OCI-LY7 (cell line): ENCODE results near the genes SMIM32, TRPC7 and DNAJC18.

- PRO-cap, result no peak
- RAMPAGE, long total RNA, result no peak
These were observed 1.0 kb downstream of the SMIM32 start for GRCh38 chr5:136191392-136192858.

GRCh38 chr5:136192859-136193455 lies at the start of gene SMIM32:
Gene SMIM32 (minus strand): TSS chr5:136193162.
- PRO-cap, result no peak
- RAMPAGE, long total RNA, result no peak

- PRO-cap, result no peak
- RAMPAGE, long total RNA, result no peak
These were observed at the start of gene TRPC7 for GRCh38 chr5:136365420-136365619. Gene TRPC7 (minus strand): TSS chr5:136365545.

DNA sequence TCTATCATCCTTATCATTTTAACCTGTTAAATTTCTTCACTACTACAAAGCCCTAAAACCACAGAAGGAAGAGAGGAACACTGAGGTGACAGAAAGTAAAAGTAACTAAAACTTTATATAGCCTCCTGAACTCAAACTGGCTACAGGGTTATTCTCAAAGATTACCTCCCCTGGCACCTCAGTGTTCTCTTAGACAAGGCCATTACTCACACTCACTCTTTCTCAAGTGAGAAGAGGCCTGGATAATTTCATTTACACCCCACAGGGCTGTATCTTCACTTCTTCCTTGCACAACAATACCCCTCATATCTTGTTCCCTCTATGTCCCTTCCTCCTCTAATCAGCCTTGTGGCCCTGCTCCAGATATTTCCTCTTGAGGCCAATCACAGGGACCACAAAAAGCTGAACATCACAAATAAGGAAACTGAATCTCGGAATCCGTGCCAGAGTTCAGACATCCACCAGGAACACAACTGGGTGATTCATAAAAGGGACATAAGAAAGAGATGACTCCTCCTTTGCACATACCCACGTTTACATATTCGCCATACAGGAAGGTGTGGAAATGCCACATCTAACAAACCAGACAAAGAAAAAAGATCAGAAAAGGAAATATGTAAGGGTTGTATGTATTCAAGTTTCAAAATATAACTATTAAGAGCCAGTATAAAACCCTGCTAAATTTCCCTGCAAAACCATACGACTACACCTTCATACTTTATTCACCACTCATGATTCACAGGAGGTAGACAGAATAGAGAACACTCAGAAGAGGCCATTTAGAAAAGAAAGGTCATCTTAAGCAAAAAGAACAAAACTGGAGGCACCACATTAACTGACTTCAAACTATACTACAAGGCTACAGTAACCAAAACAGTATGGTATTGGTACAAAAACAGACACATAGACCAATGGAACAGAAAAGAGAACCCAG lies 1.7 kb upstream of the KLHL3 start:
- PRO-cap, result no peak
- RAMPAGE, long total RNA, result no peak

DNA sequence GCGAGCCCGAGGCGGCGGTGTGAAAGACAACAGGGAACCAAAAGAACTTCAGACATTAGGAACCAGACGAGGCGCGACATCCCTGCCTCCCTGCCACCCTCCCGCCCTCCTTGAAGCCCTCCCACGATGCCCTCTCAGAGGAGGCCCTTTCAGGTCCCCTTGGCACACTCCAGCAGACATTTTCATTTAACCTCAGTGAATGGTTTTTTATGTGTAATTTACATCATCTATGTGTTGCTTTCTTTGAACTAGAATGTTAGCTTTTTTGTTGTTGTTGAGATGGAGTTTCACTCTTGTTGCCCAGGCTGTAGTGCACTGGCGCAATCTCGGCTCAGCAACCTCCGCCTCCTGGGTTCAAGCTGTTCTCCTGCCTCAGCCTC lies 1.0 kb upstream of the HNRNPA0 start:
- PRO-cap, result no peak
- RAMPAGE, long total RNA, result no peak

DNA sequence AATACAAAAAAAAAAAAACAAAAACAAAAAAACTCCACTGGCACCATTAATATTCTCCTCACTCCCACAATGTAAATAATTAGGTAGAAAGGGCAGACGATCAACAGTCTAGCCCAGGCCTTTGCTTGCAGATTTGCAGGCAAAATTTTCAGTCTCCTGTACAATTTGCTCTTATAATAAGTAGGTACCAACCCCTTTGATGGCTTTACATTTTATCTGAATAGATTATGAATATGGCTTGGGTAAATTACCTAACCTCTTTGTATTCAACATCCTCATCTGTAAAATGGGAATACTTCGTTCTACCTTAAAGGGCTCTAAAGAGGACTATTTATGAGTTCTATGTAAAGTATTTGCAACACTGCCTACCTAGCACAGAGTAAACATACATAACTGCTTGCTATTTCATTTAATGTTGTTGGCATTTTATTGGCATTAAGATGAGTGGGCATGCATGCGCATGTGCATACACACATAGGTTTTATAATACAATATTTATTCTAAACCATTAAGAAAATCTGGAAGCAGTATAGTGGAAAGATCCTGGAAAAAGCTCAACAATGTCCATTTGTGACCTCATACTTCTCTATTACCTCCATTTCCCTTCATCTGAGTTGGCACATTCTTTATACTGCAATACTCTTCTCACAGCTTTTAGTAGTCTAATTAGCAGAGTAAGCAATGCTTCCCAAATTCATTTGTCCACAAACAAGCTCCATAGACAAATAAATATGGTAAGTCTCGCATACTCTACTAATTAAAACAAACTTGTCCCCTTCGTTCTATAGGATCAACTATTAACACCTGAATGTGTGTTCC lies 57.3 kb downstream of the PKD2L2 start:
- PRO-cap, result no peak
- RAMPAGE, long total RNA, result no peak

- PRO-cap, result bidirectional peak, plus-strand start at chr5:138353526, minus-strand start at chr5:138353504
- RAMPAGE, long total RNA, result no peak
These were observed 983 bp downstream of the KDM3B start for GRCh38 chr5:138353375-138353961.

GRCh38 chr5:138436176-138437120 lies 2.4 kb upstream of the REEP2 start:
- PRO-cap, result no peak
- RAMPAGE, long total RNA, result no peak

DNA sequence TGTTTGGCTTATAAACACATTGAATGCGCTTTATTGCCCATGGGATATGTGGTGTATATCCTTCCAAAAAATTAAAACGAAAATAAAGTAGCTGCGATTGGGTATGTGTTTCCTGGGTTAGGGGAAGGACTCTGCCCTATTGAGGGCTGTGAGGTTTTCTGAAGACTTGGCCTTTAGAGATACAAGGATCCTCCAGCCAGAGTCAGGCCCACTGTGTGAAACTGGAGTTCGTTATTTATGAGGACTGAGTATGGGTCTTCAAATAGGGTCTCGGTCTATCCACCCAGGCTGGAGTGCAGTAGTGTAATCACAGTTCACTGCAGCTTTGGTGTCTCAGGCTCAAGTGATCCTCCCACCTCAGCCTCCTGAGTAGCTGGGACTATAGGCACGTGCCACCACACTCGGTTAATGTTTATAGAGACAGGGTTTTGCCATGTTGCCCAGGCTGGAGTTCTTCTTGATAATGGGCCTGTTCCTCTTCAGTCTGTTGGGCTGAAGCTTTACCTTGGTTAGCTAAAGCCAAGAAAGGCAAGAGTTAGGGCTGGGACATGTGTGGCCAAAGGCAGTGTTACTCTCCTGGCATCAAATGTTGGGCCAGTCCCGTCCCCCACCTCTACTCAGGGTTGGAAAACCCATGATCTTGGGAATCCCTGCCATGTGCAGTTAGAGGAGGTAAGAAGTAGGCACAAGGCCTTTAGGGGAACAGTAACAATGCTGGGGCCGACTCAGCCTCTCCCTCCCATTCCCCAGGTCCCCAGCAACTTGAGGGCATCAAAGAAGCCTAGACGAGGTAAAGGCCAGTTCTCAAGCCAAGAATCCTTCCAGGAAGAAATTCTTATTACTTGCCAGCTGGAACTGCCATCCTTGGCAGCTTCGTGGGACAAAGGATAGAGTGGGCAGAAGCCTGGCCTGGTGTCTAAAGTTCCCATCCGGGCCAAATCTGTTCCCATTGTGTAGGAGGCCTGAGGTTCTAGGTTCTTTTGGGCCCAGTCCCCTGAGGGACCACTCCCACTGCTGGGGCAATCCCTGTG lies 4.2 kb downstream of the EGR1 start:
- PRO-cap, result no peak
- RAMPAGE, long total RNA, result no peak

- PRO-cap, result no peak
- RAMPAGE, long total RNA, result no peak
These were observed 34.0 kb downstream of the ETF1 start for GRCh38 chr5:138509026-138509397.

DNA sequence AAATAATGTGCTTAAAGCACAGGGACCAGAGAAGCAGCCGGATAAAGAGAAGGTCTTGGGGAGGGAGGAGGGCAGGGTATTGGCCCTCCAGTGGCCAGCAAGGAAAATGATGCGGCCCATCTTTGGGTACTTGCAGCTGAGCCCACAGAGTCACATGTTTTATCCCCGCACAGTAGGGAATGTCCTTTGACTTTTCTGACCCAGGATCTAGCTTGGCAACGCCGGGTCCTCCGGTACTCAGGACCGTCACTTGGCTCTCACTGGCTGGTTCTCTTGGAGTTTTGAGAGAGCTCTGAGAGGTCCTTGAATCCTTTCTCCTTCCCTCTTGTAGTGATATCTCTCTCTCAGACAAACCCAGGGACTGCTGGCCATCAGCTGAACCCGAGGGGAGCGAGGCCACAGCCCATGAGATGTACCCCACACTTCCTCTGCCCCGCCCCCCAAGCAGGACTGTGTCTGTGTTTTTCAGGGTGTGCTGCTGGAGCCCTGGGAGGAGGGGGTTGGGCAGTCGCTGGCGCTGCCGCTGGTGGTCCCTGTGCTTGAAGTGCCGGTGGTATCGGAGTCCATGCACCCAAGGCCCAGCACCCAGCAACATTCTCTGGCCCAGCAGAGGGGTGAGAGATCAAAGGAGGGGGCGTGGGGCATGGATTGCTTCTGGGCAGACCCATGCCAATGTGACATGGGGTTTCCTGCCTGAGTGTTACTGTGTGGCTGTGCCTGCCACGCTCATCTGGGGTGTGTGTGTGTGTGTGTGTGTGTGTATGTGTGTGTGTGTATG lies 35.5 kb upstream of the HSPA9 start:
- PRO-cap, result no peak
- RAMPAGE, long total RNA, result no peak

DNA sequence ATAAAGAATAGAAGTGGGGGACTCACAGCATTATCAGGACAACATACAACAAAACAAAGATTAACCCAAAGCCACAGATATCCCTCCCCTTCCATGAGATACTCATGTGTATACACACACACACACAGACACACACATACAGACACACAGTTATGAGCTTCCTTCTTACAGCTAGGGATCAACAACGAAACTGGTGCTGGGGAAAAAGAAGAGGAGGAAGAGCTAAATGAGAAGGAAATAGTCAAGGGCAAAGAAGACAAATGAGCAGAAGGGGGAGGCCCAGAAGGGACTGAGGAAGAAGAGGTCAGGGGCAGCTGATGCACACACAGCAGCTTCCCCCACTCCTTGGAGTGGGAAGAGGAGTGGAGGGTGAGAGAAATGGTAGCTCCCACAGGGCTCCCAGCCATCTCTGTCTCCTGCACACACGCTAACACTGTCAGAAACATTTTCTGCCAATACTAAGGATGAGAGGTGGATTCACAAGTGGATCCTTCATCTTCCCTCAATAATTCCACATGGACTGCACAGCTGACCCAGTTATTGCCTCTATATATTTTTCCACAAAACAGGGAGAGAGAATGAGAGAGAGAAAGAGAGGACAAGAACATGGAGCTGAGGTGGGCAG lies 66.1 kb downstream of the SIL1 start:
- PRO-cap, result no peak
- RAMPAGE, long total RNA, result no peak

DNA sequence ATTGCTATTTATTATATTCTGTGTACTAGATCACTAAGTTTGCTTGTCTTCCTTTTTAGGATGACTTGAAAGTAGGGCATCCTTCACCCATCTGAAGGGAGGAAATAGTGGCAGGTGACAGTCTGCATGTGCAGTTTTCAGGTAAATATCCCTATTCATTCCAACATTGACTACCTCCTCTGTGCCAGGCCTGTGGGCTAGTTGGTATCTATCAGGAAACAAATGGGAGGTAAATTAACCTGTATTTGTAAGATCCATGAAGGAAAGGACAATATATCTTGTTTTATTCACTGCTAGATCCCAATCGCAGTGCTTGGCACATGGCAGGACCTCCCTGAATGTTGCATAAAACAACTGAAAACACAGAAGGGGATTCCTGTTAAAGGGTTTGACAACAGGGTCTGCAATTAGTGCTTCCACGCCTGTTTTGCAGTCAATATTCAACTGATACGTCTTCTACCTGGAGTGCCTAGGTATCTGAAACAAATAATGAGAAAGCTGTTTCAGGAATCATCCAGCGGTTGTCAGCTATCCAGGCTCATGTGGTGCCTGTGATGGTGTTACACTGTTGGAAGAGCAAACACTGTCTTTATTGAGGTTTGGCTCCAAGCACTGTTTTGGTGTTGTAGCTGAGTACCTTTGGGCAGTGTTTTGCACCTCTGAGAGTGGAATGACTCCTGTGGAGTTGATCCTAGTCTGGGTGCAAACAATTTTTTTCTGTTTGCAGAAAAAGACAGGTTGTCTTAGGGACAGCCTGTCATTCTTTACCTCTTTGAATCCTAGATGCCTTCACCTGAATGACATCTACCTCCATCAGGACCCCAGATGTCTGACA lies 15.1 kb upstream of the MATR3 start:
- PRO-cap, result no peak
- RAMPAGE, long total RNA, result no peak

DNA sequence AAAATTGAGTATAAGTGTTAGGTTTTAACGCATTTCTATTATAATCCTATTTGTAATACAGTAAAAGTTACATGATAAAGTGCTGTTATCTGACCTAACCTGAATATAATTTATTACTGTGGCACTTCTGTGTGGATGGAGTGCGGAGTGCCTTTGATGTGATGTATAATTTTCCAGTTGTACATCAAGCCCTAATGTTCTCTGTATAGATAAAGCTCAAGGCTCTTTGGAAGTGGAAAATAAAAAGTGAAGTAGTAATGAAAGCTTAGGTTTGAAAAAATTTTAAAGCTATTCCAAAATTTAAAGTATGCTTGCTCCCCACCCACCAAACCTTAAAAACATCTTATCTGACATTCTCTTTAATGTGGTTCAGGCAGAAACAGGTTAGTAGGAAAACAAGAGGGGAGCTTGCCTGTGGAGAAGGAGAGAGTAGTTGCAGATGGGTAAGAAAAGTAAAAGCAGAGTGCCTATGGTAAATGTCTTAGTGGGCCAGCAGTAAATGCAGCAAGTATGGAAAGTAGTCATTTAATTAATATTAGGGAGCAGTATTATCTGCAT lies 4.1 kb downstream of the MATR3 start:
- PRO-cap, result no peak
- RAMPAGE, long total RNA, result no peak

DNA sequence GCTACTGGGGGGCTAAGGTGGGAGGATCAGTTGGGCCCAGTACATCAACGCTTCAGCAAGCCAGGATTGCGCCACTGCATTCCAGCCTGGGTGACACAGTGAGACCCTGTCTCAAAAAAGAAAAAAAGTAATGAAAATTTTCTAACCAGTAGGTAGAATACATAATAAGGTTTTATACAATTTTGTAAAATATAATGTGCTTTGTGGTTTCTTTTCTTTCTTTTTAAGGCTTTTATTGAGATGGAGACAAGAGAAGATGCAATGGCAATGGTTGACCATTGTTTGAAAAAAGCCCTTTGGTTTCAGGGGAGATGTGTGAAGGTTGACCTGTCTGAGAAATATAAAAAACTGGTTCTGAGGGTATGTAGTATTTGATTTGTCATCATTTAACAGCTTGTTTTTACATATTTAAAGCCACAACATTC lies 20.0 kb upstream of the PAIP2 start:
- PRO-cap, result no peak
- RAMPAGE, long total RNA, result no peak

DNA sequence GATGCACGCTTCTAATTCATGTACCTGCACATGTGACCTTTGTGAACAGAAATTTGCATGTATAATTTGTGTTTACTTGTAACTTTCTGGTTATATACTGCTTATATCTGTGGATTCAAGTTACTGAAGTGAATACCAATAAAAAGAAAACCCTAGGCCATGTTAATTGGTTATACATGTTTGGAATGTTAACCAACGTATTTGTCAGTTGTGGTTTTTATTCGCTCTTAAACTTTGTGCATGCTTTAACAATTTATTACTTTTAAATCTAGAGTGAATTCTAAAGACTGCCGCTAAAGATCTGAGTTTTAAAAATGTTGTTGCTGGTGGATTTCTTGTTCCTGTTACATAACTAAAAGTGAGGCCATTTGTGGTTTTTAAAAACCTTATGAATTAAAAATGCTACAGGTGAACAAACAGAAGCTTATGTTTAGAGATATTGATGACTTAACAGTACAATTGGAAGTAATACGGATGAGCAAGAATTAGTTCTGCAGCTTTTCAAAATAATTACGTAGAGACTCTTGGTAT lies 11.3 kb upstream of the PAIP2 start:
- PRO-cap, result no peak
- RAMPAGE, long total RNA, result no peak

GRCh38 chr5:139332348-139332776 lies 9.3 kb upstream of the PAIP2 start:
- PRO-cap, result no peak
- RAMPAGE, long total RNA, result no peak

DNA sequence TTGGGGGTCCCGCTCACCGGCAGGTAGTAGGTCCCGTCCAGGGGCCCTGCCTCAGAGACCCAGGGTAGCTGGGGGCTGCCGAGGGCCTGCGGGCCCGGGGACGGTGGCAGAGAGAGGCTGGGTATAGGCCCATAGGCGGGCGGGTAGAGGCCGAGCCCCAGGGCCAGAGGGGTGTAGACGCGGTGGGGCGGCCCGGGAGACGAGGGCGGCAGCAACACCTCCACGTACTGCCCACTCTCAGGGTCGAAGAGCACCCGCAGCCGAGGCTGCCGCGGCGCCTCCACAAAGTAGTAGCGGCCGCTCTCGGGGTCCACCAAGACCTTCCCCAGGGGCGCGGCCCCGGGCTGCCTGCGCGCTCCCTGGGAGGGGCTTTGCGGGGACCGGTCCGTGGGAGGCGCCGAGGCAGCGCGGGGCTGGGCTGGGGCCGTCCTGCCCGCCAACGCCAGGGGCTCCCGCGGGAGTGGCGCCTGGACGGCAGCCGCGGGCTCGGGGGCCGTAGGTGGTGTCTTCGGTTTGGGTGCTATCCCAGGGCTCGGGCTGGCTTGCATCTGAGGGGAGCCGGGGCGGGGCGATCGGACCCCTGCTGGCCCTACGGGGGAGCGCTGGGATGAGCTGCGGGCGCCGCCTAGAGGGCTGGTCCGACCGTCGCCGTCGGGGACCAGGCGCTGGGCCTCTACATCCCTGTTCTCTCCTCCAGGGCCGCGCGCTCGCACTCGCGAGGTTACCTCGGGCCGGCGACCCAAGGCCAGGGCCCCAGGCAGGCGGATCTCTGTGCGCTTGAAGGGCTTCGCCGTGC lies 2.6 kb downstream of the PROB1 start:
- PRO-cap, result bidirectional peak, plus-strand start at position 174 of the sequence, minus-strand start outside the sequence; bidirectional peak, plus-strand start at position 712 of the sequence, minus-strand start at position 289 of the sequence
- RAMPAGE, long total RNA, result no peak

DNA sequence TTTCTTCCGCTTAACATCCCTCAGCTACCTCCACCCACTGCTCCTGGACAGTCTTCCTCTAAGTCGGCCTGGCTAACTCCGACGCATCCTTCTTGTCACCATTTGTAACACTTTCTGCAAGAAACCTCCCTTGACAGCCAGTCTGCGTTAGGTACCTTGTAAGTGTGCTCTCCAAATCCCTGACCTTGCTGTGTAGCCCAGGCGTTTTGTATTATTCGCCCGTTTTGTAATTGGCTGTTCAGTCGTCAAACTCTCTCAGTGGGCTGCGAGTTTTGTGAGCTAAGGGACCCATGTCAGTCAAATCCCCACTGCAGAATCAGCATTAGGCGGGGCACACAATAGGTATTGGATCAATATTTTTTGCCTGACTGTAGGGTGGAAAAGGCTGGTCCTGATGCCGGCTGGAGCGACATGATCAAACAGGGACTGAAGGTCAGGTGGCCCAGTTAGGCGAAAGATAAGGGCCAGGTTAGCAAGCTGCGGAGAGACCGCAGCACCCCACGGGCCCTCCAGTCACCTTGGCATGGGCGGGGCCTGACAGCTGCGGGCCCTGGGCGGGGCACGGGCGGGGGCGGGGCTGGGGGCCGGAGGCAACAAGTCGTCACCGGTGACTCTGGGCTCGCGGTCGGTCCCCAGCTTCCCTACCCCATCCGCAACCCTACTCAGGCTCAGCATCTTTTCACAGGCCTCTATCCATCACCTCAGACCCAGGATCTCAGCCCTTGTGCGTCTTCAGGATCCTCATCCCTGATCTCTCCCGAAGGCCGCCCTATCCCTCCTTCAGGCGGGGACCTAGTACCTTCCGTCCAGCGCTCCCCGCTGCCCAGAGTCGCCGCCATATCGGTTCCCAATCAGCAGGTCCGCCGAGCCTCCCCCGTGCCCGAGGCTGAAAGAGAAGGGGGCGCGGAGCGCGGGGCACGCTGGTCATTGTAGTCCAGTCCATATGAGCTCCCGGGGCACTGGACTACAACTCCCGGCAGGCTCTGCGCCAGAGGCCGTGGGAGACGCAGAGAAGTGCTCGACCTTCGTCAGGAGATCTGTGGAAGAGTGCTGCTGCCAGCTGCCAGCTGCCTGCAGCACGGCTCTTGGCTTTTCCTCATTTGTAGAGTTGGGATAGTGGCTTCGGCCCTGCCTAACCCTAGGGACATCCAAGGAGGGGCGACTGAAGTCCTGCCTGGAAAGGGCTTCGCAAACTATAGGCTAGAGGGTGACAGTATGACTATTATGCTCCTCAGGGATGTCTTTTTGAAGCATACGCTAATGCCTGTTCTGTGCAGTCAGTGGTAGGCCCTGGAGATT lies at the start of gene DNAJC18:
Gene DNAJC18 (minus strand): TSS at position 919 of the 1,299 bp plus-strand sequence.
- PRO-cap, result unidirectional peak, plus-strand start at position 604 of the sequence; bidirectional peak, plus-strand start at position 1,007 of the sequence, minus-strand start at position 877 of the sequence
- RAMPAGE, long total RNA, result no peak

- PRO-cap, result no peak
- RAMPAGE, long total RNA, result no peak
These were observed 813 bp downstream of the ECSCR start for GRCh38 chr5:139461692-139462168.